Kidney (tissue), 2 donors: ENCODE measurements around the genes H4C16, STRAP and PLEKHA5.

DNA sequence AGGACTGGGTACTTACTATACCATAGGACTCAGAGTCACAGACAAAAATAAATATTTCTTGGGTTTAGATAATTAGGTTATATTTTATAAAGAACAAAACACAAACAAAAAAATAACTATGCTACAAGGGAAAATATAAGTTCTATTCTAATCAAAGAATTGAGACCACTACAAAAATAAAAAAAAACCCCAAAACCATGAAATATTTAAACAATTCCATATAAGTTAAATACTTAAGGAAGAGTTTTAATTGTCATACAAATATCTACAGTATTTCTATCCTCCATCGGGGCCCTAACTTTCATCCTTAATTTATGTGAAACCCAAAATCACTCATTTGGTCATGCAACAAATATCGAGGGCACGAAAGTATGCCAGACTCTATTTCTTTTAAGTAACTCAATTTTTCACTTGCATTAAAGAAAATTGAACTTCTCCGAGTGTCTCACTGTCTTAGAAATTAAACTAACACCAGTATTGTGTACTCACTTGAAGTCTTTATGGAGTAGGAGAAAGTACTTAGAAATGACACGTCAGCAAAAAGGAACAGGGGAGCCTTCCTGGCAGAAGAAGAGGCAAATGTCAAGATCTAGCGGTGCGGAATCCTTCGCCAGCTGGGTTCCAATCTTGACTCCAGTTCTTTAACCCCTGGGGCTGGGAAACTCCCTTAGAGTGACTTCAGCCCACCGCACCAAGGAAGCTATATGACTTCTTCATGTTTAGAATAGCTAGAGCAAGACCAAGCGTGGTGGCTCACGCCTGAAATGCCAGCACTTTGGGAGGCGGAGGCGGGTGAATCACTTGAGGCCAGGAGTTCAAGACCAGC is 2.3 kb downstream of the H4C16 start:
- PRO-cap, result no peak
- RRBS, result no CpG with 5 or more reads among the region's 13 CpGs

- PRO-cap, result bidirectional peak, plus-strand start at chr12:14770090, minus-strand start at chr12:14770023; bidirectional peak, plus-strand start at chr12:14770380, minus-strand start at chr12:14770292
- RRBS, result under 1% methylated on average over 8 of the region's 56 CpGs
These were observed 842 bp downstream of the H4C16 start for GRCh38 chr12:14769905-14770673.

GRCh38 chr12:14771052-14771311 is at the start of gene H4C16:
Gene H4C16, minus strand, starts transcription at chr12:14771131.
- PRO-cap, result bidirectional peak, plus-strand start at chr12:14771244, minus-strand start at chr12:14771131
- RRBS, result no CpG with 5 or more reads among the region's 8 CpGs

- PRO-cap, result no peak
- RRBS, result no CpG with 5 or more reads among the region's 5 CpGs
These were observed 9.7 kb downstream of the WBP11 start for GRCh38 chr12:14793457-14794140.

DNA sequence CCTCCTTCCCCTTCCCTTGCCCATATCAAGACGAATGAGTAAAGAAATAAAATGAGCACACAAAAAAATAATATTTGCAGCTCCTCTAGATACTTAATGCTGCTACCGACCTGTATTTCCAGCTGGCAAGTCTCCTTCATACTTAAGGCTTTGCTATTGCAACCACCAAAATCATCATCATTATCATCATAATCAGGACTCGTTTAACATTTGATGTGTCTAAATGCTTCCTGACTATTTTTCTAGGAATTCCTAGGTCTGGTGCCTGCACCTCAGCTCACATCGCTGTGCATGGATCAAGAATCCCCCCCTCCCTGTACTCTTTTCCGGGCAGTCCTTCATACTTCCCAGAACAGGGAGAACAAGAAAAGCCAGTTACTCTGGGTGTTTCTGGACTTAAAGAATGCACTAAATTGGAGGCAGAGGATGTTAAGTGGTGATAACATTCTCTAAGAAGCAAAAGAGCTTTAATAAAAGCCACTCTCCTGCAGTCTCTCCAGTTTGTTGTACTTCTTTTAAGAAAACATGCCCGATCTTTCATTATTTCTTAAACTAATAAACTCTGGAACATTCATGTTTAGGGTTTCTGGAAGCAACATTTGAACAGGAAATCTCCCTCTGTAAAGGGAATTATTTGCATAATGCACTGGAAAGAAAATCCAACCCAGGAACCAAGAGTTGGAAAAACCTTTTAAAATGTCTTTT is 9.3 kb downstream of the ERP27 start:
- PRO-cap, result bidirectional peak, plus-strand start at position 350 of the sequence, minus-strand start at position 316 of the sequence
- RRBS, result no CpG with 5 or more reads among the region's 6 CpGs

GRCh38 chr12:14950400-14950925 is 10.9 kb downstream of the ARHGDIB start:
- PRO-cap, result no peak
- RRBS, result no CpG with 5 or more reads among the region's 5 CpGs

DNA sequence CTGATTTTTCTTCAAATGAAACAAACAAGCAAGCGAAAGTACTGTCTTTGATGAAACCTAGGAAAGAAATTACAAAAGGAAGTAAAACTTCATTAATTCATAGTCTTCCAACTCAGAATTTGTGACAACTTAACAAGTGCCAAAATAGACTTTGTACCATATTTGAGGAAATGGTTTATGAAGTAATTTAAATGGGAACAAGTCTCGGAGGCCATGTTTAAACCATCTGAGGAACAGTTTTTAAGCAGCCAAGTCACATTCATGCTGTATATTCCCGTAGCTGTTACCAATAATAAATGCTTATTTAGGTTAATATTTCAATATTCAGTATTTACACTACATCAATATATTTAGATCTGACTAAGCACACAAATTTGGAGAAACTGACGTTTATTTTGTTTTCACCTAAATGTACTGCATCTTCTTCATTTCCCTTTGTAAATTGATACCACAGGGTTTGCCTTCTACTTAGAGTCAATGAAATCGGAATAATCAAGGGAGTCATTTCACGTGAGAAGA is 838 bp upstream of the ARHGDIB start:
- PRO-cap, result unidirectional peak, plus-strand start at position 236 of the sequence
- RRBS, result no CpG with 5 or more reads among the region's 6 CpGs

GRCh38 chr12:15158097-15158767 is 63.0 kb downstream of the RERG start:
- PRO-cap, result no peak
- RRBS, result no CpG with 5 or more reads among the region's 7 CpGs

- PRO-cap, result no peak
- RRBS, result no CpG with 5 or more reads among the region's 5 CpGs
These were observed 40.0 kb downstream of the RERG start for GRCh38 chr12:15181022-15181826.

DNA sequence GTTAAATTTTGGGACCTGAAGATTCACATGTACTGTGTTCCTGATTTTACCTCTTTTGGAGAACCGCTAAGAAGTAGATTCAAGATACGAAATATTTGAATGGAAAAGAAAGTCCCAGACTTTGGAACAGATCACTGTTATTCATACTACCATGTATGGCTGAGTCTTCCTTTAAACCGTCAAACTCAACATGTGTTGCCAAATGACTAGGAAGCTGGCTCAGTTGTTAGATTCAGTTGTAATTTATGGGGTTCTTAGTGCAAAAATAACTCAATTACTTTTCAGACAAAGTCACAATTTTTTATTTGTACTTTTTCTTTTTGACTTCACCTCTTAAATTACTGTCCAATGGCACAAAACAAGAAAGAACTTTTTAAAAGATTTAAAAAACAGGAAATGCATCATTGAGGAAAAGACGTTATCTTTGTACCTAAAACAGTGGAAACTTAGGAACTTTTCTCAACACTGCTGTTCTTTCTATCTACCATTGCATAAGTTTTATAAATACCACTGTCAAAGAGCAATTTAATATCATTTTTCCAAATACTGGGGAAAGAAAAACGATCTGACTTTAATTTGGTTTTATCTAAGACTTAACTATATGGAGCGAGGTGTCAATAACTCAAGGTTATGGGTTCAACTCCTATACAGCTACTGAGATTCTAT is 15.7 kb downstream of the RERG start:
- PRO-cap, result unidirectional peak, minus-strand start at position 57 of the sequence
- RRBS, result no CpG with 5 or more reads among the region's 6 CpGs

DNA sequence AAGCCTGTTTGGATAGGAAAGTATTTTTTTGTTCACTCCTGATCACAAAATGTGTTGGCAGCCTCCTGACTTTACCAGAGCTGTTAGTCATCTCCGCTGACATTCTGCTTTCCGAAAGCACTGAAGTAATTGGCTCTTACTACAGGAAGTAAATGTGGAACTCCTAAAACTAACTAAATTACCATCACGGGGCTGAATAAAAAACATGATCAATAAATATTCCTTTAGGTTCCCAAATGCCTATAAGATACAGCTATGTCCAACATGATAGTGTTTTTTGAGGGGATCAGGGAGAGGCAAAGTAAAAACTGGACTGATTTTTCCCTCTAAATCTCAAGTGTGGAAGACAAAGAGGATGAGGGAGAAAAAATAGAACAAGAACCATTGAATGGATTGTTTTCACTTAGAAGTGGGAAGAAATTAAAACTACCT is 225.4 kb downstream of the EPS8 start:
- PRO-cap, result no peak
- RRBS, result no CpG with 5 or more reads among the region's 3 CpGs

DNA sequence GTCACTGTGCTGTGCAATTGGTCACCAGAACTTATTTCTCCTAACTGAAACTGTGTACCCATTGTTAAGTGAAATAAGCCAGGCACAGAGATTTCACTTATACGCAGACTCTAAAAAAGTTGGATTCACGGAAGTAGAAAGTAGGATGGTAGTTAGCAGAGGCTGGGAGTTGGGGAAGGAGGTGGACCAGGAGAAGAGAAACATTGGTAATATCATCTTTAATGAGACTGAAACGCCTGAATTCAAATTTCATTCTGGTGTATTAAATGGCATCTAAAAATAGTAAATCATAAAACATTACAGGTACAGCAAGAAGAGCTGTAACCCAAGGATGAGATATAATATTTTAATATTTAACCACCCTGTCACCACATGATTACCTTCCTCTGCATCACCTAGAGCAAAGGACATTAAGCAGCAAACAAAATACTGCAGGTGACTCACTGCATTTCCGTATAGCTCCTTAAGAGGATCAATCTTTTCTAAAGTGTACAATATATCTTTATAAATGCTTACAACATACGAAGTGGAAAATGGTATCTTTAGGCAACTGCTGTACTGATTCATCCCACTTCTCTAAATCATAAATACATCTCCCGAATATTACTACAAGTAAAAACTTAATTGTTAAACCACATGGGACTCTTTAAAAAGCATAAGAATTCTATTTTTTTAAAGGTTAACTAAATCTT is 99.3 kb downstream of the EPS8 start:
- PRO-cap, result no peak
- RRBS, result no CpG with 5 or more reads among the region's 6 CpGs

GRCh38 chr12:15852362-15852561 is 29.9 kb upstream of the STRAP start:
- PRO-cap, result no peak
- RRBS, result no CpG with 5 or more reads among the region's 3 CpGs

- PRO-cap, result bidirectional peak, plus-strand start at chr12:15882401, minus-strand start at chr12:15882274
- RRBS, result under 1% methylated on average over 12 of the region's 61 CpGs
These were observed at the start of gene STRAP for GRCh38 chr12:15882188-15883043. Gene STRAP, plus strand, starts transcription at chr12:15882387.

DNA sequence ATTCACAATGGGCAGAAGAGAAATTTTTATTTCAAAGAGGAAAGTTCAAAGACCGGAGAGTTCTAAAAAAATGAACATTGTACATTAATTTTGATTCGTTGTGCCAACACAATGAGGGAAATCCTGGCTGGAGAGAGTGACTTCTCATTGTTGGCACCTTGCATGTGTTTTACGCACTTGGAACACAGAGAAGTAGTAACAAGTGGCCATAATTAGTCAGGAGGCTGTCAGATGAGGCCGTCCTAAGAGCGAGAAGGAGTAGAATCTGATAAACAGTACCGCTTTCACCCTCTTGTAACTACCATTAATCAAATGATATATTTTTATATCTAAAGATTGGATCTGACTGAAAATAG is 6.9 kb downstream of the LMO3 start:
- PRO-cap, result no peak
- RRBS, result no CpG with 5 or more reads among the region's 6 CpGs

DNA sequence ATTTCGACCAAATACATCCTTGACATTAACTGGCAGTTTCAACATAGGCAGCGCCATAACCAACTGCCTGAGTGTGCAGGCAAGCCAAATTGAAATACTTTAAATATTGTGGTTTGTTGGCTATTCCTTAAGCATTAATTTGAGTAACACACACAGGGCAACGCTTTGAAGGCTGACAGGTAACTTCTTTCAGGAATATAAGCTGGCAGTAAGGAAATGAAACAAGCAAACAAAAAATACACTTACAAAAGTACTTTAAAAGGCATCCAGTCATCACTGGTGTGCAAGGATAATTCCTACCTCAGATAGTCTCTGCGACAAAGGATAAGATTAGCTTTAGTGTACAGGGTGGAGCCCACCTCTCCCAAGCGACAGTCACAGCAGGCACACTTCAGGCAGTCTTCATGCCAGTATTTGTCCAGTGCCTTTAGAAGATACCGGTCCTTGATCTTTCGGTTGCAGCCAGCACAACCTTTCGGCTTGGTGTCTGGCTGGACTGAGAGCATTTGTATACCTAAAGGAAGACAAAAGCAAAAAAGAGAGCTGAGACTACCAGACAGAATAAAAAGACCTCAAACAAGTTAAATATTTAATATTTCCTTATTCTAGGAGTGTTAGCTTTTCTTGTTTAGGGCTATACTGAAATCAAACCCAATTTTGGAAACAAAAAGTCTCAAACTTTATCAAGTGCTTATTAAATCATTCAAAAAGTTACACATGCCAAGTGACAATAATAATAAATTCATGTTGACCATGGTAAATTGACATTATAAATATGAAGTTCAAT is 5.4 kb downstream of the LMO3 start:
- PRO-cap, result no peak
- RRBS, result no CpG with 5 or more reads among the region's 8 CpGs

DNA sequence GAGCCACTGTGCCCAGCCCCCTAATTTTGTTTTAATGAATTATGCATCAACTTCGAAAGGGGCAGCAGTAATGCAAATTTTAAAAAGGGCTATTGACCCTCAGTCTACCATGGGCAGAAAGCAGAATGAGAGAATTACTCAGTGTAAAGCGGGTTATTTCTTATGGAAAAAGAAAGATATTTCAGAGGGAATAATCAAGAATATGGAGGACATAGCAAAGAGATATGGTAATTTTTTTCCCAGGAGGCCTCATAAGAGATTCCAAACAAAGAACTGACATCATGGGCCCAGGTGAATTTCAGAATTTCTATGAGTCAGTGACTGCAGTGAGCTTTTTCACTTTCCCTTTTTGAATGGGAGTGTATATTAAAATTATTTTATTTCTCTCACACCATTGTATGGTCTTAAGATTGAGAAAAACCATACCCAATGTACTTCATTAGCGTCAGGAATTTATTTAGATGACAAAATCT is 675.2 kb upstream of the LMO3 start:
- PRO-cap, result no peak
- RRBS, result no CpG with 5 or more reads among the region's 3 CpGs

GRCh38 chr12:18284517-18285010 is 23.2 kb downstream of the PIK3C2G start:
- PRO-cap, result no peak
- RRBS, result no CpG with 5 or more reads among the region's 1 CpG

- PRO-cap, result no peak
- RRBS, result no CpG with 5 or more reads among the region's 1 CpG
These were observed 15.0 kb downstream of the CAPZA3 start for GRCh38 chr12:18753021-18753262.

DNA sequence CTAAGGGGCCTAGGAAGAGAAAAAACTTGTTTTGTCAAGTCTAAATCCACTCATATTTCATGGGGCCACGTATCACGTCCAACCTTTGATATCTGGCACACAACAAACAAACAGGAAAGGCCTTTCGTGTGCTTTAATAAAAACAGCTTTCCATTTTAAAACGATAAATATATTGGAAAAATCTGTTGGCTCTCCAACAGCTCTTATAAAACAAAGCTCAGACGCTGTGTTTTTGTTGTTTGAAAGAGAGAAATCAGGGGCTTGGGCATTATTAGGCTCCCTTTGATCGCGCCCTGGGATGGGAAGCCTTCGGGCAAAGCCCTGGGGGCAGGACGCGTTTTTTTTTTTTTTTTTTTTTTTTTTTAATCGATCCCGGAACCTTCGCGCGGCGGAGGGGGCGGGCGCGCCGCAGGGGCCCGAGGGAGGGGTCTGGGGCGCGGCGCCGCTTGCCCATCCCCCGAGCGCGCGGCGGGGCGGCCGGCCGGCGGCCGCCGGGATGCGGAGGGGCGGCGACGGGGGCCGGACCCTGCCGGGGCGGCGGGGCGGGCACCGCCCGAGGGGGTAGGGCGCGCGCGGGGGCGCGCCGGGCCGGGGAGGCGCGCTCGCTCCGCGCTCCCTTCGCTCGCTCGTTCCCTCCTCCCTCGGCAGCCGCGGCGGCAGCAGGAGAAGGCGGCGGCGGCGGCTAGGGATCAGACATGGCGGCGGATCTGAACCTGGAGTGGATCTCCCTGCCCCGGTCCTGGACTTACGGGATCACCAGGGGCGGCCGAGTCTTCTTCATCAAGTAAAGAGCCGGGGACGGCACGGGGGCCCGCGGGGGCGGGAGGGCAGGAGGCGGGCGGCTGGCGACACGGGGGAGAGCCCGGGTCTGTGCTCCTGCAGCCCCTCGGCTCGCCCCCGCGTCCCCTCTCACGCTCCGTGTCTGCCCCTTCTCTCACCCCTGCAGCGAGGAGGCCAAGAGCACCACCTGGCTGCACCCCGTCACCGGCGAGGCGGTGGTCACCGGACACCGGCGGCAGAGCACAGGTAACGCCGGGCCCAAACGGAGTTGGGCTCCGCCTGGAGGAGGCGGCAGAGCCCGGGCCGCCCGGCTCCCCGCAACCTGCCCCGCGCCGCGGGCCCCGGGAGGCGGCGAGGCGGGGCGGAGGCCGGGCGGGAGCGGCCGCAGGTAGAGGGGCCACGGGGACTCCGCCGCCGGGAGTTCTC is at the start of gene PLEKHA5:
Gene PLEKHA5, plus strand, starts transcription at position 629 of the 1,206 bp plus-strand sequence.
- PRO-cap, result bidirectional peak, plus-strand start at position 662 of the sequence, minus-strand start at position 323 of the sequence; bidirectional peak, plus-strand start at position 1,041 of the sequence, minus-strand start at position 906 of the sequence
- RRBS, result 2% methylated on average over 54 of the region's 128 CpGs